Measurements from ENCODE around the genes OTUD3 and PLA2G2F.

DNA sequence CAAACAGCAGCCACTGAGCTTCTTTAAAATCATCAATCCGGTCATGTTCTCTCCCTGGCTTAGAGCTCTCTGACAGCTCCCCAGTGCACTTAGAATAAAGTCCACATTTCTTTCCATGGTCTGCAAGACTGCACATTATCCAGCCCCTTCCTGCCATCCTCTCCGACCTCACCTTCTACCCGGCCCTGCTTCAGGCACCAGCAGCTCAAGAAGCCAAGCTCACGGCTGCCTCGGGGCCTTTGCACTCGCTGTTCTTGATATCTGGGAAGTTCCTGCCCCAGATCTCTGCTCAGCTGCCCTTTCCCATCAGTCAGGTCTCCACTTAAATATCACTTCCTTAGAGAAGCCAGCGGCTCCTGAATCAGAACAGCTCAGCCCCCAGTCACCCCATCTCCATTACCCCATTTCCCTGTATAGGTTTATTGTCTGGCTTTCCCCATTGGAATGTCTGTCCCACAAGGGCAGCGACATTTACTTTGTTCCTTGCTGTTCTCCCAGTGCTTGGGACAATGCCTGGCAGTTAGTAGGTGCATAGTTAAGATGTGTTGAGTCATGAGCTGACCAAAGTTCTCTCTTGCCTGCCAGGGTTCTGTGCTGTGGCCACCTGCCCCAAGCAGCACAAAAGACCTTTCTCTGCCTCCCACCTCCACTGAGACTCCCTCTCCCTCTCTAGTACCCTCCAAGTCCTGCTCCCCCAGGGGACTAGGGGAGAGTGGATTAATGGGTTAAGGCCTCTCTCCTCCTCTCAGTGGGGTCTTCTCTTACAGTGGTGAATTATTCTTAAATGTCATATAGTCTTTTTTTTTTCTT, 40.1 kb downstream of the TMCO4 start:
- RRBS = no CpG with 5 or more reads among the region's 8 CpGs

- RRBS = no CpG with 5 or more reads among the region's 6 CpGs
Observed at GRCh38 chr1:19800365-19800640, 587 bp upstream of the TMCO4 start.

- RRBS = 2% methylated on average over 32 of the region's 102 CpGs
Observed at GRCh38 chr1:19881921-19883180, at the start of gene OTUD3. Gene OTUD3 (plus strand): TSS chr1:19882395.

DNA sequence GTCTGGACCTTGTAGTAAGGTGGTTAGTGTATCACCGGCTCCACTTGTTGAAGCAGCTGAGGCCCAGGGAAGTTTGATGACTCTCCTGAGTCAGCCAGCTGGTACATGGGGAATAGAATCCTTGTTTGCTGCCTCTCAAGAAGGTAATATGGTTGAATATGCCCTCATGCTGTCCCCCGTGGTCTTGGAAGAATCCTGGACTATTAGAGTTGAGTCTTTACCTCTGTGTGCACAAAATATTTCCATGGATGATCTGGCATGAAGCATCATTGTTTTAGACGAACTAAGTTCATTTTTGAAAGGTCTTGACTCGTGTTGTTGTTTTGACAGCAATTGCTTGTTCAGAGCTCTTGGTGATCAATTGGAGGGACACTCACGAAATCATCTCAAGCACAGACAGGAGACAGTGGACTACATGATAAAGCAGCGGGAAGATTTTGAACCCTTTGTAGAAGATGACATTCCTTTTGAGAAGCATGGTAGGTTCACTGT, 7.9 kb downstream of the OTUD3 start:
- RRBS = no CpG with 5 or more reads among the region's 6 CpGs

DNA sequence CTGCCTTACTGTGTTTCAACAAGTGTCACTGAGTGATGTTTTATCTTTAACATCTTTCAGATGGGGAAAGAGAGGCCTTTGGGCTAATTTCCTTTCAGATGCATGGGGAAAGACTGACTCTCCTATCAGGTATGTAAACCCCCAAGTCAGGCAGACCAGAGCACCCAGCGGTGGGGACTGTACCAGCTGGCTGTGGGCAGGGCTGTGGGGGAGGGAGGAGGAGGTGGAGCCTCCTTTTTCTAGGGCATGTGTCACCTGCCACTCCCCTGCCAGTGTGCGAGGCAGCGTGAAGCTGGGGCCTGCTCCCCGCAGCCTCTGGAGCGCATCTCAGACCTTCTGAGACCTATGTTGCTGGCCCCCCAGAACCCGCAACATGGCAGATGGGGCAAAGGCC, at the start of gene PLA2G2F:
Gene PLA2G2F, plus strand, starts transcription at position 269 of the 394 bp plus-strand sequence.
- RRBS = no CpG with 5 or more reads among the region's 6 CpGs

DNA sequence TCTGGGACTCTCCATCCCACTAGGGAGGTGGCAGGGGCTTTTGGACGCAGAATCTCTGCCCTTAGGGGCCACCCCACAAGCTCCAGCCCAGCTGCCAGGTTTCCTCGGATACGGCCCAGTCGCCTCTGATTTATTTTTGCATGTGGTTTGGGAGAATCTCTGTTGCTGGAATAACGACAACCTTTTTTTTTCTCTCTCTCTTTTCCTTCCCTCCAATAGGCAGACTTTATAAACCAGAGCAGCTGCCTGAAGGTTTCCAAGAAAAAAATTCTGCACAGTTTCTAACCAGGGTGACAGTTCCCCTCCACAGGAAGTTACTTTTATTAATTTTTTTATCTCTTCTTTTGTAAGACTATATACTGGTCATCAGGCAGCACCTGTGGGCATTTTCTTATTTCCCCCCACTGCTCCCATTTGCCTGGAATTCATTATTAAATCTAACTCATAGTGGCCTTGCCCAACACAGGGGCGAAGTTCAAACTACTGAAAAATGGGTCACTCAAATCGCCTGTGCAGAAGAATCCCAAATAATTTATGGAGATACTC, 8.2 kb downstream of the CAMK2N1 start:
- RRBS = no CpG with 5 or more reads among the region's 7 CpGs

- RRBS = no CpG with 5 or more reads among the region's 19 CpGs
Observed at GRCh38 chr1:20493810-20494932, 8.2 kb upstream of the CAMK2N1 start.

GRCh38 chr1:20634410-20635078, 1.3 kb downstream of the PINK1 start:
- RRBS = no CpG with 5 or more reads among the region's 7 CpGs

DNA sequence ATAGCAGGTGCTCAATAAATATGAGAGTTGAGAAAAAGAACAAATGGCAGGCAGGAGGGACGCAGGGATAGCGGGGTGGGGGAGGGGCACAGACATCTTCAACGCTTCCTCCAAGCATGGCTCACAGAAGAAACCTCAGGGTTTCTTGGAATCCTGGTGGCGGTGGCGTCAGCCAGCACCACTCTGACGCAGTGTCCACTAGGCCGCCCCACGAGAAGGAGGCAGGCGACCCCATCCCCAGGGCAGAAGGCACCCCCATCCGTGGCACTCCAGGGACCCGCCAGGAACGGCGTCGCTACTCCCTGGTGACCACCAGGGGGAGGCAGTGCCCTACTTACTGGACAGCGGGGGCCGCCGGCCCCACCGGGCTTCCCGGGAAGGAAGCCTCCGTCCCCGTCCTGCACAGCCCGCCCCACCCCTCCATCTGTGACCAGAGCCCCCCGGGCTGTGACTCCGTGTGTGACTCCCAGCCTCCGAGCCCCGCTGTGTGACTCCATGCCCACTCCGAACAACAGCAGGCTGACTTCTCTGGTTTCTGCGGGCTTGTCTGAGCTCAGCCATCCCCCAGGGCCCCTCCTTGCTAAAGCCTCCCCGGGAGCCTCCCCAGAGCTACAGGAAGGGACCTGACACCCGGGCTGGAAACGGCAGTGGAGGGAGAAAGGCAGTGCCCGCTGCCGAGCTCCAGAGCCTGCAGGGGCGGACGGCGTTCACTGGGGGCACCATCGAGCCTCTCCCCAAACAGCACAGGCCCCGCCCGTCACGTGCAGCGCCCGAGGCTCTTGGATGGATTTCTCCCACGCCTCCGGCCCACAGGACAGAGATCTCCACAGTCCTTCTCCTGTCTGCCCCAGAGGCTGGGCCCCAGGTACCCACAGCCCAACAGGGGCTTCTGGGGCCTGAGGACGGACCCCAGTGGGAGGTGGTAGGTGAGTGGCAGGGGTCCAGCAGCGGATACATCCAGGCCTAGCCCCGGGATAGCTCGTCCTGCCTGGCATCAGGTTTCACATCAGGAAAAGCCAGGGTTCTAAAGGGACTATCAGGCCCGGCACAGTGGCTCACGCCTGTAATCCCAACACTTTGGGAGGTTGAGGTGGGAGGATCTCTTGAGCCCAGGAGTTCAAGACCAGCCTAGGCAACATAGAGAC, 21.1 kb downstream of the KIF17 start:
- RRBS = 5% methylated on average over 8 of the region's 50 CpGs

- RRBS = no CpG with 5 or more reads among the region's 5 CpGs
Observed at GRCh38 chr1:20779593-20780086, 7.5 kb downstream of the HP1BP3 start.

GRCh38 chr1:20792138-20792590, 5.1 kb upstream of the HP1BP3 start:
- RRBS = no CpG with 5 or more reads among the region's 2 CpGs

DNA sequence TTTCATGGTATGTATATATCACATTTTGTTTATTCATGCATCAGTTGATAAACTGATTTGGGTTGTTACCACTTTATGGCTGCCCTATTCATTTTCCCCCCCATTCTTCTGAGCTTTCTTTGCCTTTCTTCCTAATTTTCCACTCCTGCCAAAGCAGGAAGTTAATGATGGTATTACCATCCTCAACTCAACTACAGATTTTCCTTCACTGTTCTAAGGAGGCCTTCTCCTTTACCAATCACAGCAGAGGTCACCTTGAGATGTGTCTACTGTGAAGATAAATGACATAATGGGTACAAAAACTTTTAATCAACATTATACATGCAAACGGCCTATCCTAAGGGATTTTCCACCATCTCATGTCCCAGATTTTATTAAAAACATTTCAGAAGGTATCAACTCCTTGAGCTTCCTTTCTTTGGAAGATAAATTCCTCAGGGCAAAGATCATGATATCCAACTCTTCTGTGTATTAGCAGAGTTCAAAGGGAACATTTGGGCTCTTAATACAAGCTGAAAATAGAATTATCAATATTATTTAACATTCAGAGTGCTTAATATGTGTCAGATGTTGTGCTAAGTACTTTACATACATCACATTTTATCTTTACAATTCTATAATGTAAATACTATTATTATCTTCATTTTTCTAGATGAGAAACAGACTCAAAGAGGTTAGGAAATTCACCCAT, 142.1 kb upstream of the HP1BP3 start:
- RRBS = no CpG with 5 or more reads among the region's 1 CpG

DNA sequence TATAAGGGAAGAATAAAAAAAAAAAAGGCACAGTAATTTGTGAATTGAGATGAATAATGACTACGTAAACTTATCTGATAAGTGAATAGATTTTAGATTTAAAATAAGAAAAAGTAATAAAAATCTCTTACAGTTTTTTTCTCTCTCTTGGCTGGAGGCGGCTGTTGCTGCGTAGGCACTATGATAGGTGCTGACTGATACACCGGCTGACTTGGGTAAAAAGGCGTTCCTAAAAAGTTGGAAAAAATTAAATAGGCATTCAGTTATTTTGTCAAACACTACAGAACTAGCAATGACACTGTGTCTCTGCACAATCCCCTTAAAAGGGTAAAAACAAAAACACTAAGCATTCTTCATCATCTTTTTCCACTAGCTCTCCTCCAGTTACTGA, 185.8 kb upstream of the HP1BP3 start:
- RRBS = no CpG with 5 or more reads among the region's 5 CpGs

DNA sequence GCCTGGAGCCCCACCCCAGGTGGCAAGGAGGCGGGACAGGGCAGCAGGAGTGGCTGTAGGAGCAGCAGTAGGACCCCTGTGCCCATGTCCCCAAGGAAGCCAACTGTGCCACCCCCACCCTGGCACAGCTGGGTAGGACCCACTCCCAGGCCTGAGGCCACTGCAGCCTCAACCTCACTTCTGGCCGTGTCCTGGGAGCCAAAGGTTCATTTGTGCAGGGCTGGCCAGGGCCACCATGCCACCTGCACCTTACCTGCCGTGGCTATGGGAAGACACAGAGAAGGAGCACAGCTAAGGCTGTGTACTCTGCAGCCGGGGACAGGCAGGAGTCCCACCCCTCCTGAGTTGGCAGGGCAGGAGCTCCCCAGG, 141.7 kb downstream of the EIF4G3 start:
- RRBS = no CpG with 5 or more reads among the region's 4 CpGs

- RRBS = no CpG with 5 or more reads among the region's 7 CpGs
Observed at GRCh38 chr1:21270857-21271419, 19.3 kb downstream of the ECE1 start.

- RRBS = no CpG with 5 or more reads among the region's 5 CpGs
Observed at GRCh38 chr1:21310663-21311165, 20.5 kb upstream of the ECE1 start.

- RRBS = no CpG with 5 or more reads among the region's 6 CpGs
Observed at GRCh38 chr1:21312850-21313784, 22.9 kb upstream of the ECE1 start.

- RRBS = 36% methylated on average over 5 of the region's 19 CpGs
Observed at GRCh38 chr1:21325754-21326391, 35.6 kb upstream of the ECE1 start.

DNA sequence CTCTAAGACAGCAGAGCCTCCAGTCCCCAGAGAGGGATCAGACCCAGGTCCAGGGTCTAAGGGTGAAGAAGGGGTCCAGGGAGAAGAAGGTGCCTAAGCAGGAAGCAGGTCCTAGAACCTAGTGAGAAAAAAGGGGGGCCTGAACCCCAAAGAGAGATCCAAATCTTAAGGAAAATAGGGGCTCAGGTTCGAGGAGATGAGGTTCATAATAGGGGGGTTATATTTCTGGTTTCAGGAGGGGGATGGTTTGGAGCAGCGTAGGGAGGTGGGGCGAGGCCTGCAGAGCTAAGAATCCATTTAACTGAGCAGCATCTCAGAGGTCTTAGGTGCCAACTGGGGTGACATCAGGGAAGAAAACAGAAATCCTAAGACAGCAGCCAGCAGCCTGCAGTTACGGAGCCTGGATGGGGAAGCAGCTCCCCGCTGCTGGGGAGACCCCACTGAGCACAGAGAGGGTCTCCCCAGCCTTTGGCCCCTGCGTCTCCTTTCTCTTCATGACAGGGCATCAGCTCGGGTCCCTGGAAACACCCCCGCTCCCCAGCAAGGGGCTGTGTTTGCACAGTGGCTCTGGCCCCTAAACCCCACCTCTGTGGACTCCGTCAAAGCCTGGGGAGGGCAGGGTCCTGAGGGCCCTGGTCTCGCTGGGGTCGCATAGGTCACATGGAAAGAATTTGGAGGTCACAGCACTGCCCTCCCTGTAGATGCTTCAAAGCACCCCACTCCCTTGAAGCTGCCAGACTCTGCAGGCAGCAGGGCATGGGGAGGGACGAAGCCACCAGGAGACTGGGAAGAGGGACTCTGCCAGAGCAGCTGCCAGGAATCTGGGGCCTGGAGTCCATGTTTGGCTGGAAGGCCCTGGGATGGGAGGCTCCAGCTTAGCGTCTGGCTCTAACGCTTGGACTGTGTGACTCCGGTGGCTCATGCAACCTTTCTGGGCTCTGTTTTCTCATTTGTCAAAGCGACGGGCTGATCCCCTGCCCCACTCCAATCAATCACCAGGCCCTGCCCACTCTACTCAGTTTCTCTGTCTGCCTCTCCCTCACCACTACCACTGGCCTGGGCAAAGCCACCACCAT, 36.5 kb upstream of the ECE1 start:
- RRBS = no CpG with 5 or more reads among the region's 17 CpGs

- RRBS = no CpG with 5 or more reads among the region's 6 CpGs
Observed at GRCh38 chr1:21331950-21332606, 41.8 kb upstream of the ECE1 start.

Data from brain (tissue), 1 donor.